Measurements from ENCODE around the genes BST2, UNC13A and JUND.

GRCh38 chr19:17337726-17338527, 574 bp downstream of the GTPBP3 start:
- RRBS = 4% methylated on average over 17 of the region's 52 CpGs

GRCh38 chr19:17404959-17406337, at the start of gene BST2:
Gene BST2 (minus strand): TSS chr19:17405630.
- RRBS = no CpG with 5 or more reads among the region's 25 CpGs

DNA sequence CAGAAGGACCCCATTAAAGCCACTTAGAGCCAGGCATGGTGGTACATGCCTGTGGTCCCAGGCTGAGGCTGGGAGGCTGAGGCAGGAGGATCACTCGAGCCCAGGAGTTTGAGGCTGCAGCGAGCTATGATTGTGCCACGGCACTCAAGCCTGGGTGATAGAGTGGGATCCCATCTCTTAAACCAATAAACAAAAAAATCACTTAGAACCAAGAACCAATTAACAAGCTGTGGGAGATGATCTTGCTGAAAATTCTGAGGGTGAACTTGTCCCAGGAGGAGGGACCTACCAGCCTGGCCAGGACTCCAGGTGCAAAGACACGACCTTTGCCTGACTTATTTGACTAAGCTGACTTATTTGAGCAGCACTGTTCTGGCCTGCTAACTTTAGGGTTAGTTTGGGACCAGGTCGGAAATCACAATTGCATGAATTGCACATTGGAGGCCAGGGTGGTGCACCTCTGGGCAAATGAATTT, 1.2 kb upstream of the BST2 start:
- RRBS = no CpG with 5 or more reads among the region's 5 CpGs

DNA sequence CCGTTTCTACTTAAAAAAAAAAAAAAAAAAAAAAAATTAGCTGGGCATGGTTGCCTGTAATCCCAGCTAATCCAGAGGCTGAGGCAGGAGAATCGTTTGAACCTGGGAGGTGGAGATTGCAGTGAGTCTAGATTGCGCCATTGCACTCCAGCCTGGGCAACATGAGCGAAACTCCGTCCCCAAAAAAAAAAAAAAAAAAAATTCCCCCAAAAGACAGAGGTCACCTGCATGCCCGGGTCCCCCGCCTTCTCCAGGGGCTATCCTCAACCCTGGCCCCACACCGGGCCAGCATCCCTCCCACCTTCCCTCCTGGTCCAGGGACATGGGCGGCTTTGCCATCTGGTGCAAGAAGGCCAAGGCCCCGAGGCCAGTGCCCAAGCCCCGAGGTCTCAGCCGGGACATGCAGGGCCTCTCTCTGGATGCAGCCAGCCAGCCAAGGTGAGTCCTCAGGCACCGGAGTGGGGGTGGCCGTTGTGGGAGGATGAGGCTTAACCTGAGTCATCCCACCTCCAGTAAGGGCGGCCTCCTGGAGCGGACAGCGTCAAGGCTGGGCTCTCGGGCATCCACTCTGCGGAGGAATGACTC, 3.4 kb downstream of the MVB12A start:
- RRBS = 91% methylated on average over 5 of the region's 19 CpGs

- RRBS = no CpG with 5 or more reads among the region's 6 CpGs
These were observed 13.7 kb downstream of the SLC27A1 start for GRCh38 chr19:17483926-17484539.

DNA sequence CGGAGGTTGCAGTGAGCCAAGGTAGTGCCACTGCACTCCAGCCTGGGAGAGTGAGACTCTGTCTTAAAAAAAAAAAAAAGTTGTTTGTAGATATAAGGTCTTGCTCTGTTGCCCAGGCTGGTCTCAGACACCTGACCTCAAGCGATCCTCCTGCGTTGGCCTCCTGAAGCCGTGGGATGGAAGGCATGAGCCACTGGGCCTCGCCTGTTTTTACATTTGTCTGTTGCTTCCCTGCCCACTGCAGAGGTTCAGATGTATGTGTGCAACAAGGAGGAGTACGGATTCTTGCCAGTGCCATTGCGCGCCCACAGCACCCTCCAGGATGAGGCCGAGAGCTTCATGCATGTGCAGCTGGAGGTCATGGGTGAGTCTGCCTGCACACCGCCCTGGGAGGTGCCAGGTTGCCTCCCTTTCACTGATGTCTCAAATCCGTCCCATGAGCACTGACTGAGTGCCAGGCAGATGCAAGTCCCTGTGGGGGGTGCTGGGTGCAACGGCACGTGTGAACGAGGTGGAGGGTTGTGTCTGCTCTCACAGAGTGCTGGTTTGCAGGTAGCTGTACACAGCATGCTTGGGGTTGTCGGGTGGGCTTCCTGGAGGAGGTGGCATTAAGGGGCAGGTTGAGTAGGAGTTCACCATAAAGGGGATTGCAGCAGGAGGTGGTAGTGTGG, 16.9 kb downstream of the COLGALT1 start:
- RRBS = no CpG with 5 or more reads among the region's 15 CpGs

DNA sequence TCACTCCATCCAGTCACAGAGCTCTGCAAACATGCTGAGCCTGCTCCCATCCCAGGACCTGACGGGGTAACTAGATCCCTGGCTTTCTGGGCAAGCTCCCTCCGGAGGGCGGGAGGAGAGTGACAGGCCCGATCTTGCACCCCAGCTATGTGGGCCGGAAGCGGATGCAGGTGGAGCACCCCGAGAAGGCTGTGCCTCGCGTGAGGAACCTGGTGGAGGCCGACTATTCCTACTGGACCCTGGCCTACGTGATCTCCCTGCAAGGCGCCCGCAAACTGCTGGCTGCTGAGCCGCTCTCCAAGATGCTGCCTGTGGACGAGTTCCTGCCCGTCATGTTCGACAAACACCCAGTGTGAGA, 25.1 kb downstream of the COLGALT1 start:
- RRBS = 88% methylated on average over 4 of the region's 17 CpGs

DNA sequence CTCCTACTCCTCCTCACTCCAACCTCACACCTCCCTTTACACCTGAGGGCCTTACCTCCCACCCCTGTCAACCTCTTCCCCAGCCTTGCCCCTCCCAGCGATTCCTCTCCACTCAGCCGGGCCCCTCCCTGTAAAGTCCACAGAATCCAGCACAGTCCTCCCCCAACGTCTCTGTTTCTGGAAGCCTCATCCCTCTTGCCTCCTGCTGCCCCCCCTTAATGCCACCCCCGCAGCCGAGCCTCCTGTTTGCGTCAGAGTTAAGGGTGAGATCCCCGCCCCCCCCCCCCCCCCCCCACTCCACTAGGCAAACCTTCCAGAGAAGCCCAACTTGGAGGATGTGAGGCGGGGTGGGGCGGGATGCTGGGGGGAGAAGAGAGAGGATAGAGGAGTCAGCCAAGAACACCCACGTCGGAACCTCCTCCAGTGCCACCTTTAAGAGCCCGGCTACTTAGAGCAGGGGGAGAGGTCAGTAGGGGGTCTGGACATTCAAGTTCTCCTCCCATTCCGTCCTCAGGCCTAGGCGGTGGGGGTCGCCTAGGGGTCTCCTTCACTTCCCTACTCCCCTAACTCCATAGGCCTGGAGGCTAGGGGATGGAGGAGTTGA, 2.0 kb downstream of the UNC13A start:
- RRBS = no CpG with 5 or more reads among the region's 15 CpGs

DNA sequence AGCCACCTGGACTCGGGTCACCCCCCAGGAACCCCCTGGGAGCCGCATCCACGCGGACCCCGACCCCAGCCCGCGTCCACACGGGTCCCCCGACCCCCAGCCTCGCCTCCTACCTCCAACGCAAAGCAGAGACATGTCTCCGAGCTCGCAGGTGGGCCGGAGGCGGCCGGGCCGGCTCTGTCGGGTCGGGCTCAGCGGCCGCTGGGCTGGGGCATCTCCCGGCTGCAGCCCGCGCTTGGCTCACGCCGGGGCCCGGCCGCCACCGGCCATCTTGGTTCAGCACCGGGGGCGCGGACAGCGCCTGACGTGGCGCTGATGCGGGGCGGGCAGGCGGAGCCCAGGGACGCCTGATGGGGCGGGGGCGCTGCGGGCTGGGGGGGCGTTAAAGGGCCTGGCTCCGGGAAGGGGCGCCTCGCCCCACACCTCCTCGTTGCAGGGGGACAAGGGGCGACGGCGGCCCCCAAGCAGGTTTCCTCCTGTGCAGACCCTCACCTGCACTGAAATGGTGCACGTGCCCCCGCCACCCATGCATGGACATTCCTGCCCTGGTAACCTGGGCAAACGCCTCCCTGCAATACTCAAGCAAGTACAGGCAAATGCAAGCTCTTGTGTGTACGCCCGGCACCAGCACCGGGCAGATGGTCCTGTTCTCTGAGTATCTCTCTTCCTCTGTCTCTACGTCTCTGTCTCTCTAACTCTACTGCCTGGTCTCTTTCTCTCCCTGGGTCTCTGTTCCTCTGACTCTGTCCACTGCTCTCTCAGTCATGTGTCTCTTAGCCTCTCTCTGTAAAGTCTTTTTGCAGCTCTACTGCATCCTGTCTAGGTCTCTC, at the start of gene UNC13A:
Gene UNC13A, minus strand, starts transcription at position 290 of the 830 bp plus-strand sequence.
- RRBS = 2% methylated on average over 6 of the region's 57 CpGs

DNA sequence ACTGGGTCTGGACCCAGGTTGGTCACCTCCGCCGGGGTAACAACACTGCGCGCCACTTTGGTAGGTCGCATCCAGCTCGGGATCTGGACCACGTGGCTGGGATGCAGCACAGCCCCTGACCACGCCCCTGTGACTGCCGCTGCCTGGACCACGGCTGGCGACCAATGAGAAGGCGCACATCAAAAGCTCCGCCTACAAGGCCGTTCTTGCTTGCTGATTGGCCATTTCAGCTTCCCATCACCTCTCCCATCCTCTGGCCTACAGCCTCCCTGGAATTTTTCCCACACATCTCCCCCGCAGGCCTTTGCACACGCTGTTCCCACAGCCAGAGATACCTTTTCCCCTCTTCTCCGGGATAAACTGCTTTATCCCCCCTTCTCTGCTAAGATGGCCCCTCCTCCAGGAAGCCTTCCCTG, 12.5 kb upstream of the MAP1S start:
- RRBS = no CpG with 5 or more reads among the region's 17 CpGs

- RRBS = no CpG with 5 or more reads among the region's 12 CpGs
These were observed 3.8 kb downstream of the JAK3 start for GRCh38 chr19:17844036-17844398.

GRCh38 chr19:17942454-17943203, 9.8 kb downstream of the CCDC124 start:
- RRBS = 95% methylated on average over 10 of the region's 43 CpGs

- RRBS = 2% methylated on average over 40 of the region's 78 CpGs
These were observed 15.2 kb downstream of the CCDC124 start for GRCh38 chr19:17947938-17948537.

DNA sequence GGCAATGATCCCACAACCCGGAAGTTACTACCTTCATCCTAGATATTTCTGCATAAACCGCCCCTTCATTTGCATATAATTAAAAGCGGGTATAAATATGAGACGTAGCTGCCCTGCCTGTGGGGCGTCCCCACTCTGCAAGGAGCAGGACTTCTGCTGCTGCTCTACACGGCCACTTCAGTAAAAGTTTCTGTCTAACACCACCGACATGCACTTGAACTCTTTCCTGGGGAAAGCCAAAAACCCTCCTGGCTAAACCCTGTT, 21.8 kb downstream of the IL12RB1 start:
- RRBS = 10% methylated on average over 1 of the region's 7 CpGs

GRCh38 chr19:18119075-18120220, 21.9 kb downstream of the MAST3 start:
- RRBS = no CpG with 5 or more reads among the region's 28 CpGs

DNA sequence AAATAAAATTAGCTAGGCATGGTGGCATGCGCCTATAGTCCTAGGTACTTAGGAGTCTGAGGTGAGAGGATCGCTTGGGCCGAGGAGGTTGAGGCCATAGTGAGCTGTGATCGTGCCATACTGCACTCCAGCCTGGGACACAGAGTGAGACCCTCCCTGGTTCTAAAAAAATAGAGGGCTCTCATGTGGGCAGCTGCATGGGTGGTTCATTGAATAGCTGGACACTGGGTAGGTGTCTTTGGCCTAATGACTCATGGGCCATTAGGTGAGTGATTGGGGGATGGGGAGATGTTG, 6.7 kb upstream of the PIK3R2 start:
- RRBS = no CpG with 5 or more reads among the region's 4 CpGs

DNA sequence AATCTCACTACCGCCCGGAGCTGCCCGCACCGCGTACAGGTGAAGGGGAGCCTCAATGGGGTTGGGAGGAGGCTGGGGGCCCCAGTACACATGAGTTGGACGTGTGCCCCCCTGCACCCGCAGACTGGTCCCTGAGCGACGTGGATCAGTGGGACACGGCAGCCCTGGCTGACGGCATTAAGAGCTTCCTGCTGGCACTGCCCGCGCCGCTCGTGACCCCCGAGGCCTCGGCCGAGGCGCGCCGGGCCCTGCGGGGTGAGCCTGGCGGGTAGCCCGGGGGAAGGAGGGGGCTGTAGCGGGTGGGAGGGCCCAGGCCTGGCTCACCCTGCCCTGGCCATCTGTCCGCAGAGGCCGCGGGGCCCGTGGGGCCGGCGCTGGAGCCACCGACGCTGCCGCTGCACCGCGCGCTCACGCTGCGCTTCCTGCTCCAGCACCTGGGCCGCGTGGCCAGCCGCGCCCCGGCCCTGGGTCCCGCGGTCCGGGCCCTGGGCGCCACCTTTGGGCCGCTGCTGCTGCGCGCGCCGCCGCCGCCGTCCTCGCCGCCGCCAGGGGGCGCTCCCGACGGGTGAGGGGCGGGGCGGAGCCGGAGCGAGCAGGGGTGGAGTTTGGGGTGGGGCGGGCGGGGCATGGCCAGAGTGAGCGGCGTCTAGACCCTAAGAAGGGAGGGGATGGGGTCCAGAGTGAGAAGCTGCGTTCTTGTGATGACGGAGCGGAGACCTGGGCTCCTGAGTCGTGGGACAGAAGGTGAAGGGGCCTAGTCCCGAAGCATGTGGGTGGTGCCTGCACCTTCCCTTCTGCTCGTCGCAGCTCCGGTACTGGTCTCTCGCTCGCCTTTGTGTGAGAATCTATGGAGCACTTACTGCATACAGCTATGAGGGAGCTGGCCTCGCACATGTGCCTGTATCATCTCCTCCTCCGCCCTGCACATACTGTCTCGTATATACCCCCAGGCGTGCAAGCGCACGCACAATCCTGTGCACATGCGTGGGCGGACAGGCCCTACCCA, 8.3 kb downstream of the PIK3R2 start:
- RRBS = 1% methylated on average over 24 of the region's 88 CpGs

DNA sequence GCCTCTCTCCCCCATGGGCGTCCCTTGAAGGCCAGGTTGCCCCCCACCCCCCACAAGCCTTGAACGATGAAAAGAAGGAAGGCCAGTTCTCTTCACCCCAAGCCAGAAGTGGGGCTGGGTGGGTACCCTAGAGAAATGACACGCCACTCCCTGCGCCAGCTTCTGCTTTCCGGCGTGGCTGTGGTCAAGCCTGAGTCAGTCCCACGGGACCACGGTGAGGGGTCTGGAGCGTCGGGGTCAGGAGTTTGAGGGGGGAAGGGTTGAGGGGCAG, 672 bp upstream of the IFI30 start:
- RRBS = no CpG with 5 or more reads among the region's 10 CpGs

DNA sequence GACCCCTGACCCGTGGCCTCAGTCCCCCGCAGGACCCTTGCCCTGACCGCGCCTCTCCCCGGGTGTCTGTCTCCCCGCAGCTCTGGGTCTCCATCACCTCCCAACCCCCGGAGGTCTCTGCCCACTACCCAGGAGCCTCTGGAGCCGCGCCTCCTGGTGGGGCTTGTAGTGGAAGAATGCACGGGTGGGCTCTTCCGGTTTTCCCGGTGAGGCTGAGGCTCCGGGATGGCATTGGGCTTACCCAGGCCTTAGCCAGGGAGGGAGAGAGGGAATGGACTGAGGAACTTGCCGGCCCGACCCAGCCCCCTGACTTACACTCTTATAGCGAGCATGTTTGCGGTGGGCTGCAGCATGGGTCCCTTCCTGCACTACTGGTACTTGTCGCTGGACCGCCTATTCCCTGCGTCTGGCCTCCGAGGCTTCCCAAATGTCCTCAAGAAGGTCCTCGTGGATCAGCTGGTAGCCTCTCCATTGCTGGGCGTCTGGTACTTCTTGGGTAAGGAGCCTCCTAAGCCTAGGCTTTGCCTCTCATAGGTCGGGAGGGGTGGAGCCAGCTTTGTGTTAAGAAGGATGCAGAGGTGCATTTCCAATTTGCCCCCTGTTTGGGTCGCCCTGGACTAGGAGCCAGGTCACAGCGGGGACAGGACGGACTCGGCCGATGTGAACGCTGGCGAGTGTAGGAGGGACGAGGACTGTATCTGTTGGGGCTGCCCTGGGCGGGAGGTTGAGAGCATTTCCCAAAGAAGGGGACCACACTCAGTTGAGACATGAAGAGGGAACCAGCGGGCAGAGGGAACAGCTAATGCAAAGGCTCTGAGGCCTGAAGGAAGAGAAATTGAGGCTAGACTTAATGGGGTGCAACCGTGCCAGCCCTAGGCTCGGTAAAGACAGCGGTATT, 770 bp downstream of the MPV17L2 start:
- RRBS = 3% methylated on average over 10 of the region's 37 CpGs

GRCh38 chr19:18280944-18281977, at the start of gene JUND:
Gene JUND (minus strand): TSS chr19:18281622.
- RRBS = 2% methylated on average over 37 of the region's 152 CpGs